ENCODE measurements around a stretch of chr20.

DNA sequence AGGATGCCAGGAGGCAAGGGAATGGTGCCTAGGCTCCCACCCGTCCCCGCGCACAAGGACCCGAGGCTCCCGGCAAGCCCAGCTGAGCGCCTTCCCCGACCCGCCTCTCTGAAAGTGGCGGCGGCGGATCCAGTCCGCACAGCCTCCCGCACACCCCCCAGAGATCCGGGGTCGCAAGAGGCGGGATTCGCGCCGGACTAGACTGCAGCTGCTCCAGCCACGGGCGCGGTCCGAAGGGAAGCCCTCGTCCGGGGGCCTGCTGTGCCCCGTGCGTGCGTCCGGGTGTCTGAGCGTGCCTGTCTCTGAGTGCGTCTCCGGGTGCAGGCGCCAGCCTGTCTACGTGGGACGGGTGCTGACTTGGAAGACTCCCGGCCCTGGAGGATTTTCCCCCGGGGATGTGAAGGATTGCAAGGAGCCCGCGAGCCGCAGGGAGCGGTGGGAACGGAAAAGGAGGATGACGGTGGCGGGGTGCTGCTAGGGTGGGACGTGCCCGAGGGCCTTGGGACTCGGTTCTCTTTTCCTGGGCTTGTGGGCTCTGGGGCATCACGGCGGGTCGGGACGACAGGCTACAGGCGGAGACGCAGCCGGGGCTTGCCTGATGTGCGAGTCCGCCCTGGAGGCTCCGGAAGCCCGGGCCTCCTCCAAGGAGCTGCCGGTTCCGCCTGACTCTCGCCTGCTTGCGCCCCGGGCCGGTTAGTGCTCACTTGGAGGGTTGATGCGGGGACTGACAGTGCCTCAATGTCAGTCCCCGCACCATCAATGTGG is 5.8 kb downstream of the MAFB start:
- PRO-cap, 2 experiments, result peak in 1 of 2 experiments; most common plus-strand start position 703 of the sequence (in 1); most common minus-strand start position 107 of the sequence (in 1)
- RAMPAGE, long total RNA, 4 experiments, result no peak in any of the 4 experiments

GRCh38 chr20:41003024-41004164 is 25.2 kb upstream of the TOP1 start:
- PRO-cap, 2 experiments, result no peak in any of the 2 experiments
- RAMPAGE, long total RNA, 4 experiments, result no peak in any of the 4 experiments

DNA sequence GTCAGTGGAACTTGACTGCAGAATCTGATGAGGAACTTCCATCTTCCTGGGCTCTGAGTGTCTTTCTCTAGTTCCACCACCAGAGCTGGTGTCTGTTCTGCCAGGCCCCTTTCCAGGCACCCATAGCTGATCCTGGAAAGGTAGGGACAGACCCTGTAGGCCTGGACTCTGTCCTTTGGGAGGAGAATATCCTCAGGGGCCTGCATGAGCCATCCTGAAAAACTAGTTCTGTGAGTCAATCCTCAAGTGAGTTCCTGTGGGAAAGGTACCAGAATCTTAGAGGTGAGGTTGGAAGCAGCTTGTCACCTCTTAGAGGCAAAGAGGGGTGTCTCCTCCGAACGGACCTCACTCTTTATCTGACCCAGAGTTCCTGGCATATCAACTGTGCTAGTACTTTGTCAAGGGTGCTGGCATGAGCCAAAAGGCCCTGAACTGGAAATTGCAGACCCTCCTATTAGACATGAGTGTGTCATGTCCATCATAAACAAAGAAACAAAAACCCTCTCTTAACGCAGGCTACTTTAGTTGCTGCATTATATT is 10.9 kb upstream of the TOP1 start:
- PRO-cap, 2 experiments, result no peak in any of the 2 experiments
- RAMPAGE, long total RNA, 4 experiments, result no peak in any of the 4 experiments

DNA sequence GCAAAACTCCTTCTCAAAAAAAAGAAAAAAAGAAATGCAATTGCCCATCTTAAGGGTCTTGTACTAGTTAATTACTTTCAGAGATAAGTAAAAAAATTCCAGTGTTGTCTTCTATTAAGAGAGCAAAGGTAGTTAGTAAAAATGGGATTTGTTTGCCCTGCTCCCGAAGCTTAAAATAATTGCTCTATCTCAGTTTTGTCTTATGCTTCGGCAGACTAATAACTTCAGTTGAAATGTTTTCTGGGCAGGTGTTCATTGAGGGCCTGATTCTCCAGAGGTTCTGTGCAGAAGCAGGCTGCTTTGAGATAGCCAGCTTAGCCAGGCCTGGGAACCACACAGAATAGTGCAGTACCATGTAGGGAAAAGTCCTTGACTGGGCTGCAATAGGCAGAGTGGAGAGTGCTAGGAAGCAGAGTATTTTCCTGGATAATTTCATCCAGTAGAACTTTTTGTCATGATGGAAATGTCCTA is 15.7 kb downstream of the TOP1 start:
- PRO-cap, 2 experiments, result no peak in any of the 2 experiments
- RAMPAGE, long total RNA, 4 experiments, result no peak in any of the 4 experiments

DNA sequence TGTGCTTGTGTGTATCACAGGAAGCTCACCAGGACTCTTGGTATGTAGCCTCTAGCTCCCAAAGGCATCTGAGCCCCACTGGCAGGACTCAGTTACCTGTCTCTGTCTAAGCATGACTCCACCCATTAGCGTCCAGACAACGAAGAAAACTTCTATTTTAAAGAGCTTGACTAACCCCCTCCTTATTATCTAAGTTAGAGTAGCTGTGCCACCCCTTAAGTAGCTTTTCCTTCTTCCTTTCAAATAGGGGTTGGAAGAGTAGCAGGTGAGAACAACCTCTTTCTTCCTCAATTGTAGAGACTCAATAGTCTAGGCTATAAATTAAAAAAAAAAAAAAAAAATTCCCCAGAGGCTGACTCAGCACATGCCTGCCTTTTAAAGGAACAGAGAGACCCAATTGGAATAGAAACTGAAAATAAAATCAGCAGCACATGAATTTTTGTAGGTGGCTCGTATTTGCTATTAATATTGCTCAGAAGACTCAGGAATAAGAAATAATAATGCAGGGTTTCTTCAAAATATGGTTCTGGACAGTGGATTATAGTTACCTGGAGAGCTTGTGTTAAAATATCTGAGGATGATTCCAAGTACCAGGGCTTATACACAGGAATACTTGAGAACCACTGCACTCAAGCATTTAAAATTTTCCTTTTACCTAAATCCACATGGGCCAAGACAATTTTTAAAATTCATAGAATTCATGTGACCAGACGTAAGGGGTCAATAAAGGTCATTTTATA is 19.3 kb downstream of the TOP1 start:
- PRO-cap, 2 experiments, result no peak in any of the 2 experiments
- RAMPAGE, long total RNA, 4 experiments, result no peak in any of the 4 experiments

DNA sequence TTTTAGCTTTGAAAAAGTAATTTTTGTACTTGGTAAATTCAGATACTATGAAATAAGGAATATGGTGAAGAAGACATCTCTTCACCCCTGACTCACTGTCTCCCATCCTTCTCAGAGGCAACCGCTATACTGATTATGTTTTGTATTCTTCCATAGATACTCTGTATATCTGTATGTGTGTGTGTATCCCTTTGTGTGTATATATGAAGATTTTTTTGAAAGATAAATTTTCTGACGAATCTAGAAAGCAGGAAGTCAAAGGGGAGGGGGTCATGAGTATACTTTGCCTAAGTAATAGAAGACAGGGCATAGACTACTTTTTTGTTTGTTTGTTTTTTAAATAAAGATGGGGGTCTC is 48.1 kb downstream of the TOP1 start:
- PRO-cap, 2 experiments, result no peak in any of the 2 experiments
- RAMPAGE, long total RNA, 4 experiments, result no peak in any of the 4 experiments

DNA sequence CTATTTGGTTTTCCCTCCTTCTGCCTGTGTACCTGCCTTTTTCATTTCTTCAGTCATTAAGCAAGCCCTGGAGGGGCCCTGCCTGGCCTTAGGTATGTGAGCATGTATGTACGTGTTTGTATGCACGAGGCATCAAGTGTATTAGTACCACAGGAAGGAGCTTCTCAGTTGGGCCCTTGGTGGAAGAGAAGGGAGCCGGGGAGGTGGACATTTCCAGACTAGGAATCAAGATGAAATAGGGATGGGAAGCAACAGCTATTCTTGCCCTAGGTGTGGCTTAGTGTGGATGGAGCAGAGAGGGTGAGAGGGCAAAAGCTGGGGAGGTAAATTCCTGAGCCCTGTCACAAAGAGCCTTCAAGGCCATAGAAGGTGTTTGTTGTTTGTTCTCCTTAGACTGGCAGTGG is 20.2 kb downstream of the PLCG1 start:
- PRO-cap, 2 experiments, result no peak in any of the 2 experiments
- RAMPAGE, long total RNA, 4 experiments, result no peak in any of the 4 experiments

DNA sequence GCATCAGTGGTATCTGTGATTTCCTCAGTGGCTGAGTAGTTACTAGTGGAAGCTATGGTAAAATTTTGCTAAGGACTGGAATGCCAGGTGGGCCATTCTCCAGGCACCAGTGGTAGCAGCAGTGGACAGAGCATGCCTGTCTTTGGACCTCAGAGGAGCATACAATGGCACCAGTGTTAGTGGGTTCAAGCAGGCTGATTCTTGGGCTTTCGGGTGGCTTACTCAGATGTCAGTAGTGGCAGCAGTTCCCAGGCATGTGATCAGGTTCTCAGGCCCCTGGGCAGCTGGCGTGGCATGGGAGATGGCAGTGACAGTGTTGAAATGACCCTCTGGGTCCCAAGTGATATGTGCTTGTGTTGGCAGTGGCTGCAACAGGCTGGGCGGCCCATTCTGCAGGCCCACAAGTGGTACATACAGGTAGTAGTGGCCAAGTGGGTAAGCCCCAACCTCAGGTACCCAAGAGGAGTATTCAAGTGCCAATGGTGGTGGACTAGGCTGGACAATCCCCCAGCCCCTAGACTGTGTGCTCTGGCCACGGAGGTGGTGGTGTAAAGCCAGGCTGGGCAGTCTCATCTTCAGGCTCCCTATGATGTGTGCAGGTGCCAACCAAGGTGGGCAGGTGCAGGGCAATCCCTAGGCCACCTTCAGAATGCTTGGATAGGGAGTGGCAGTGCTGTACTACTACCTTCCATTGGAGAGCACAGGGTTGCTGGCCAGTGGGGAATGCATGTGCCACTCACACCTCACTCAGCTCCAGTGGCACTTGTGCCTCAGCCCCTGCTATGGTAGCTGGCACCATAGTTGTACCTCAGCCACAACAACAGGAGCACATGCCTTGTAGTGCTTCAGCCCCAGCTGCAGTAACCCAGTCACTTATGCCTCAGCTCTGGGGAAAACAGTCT is 54.7 kb downstream of the PLCG1 start:
- PRO-cap, 2 experiments, result no peak in any of the 2 experiments
- RAMPAGE, long total RNA, 4 experiments, result no peak in any of the 4 experiments

DNA sequence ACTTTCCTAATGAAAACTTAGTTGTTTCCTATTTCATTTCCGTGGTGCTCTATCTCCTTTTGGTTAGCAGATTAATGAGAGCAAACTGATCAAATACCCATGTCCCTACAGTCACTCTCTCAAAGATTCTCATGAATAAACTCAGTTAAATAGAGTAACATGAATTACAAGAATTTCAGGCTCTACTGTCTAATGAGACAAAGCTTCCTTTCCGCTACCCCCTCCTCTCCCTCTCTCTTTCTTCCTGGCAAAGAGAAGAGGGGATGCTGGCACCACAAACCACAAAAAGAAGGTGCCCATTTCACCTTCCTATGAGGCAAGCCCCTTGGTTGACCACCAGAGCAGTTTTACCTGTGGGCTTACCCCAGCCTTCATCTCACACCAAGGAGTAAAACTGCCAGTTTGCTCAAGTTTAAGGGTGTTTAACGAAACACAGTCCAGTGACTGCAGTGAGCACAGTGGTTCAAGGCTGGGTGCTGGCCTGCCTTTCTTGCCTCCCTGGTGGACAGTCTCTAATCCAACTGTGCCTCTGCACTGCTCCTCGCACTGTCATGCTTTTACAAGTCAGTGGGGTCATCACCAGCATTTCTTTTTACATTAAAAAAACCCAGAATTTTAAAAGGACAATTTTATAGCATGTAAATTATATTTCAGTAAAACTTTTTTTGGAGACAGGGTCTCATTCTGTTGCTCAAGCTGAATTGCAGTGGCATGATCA is 16.0 kb downstream of the CHD6 start:
- PRO-cap, 2 experiments, result no peak in any of the 2 experiments
- RAMPAGE, long total RNA, 4 experiments, result no peak in any of the 4 experiments

DNA sequence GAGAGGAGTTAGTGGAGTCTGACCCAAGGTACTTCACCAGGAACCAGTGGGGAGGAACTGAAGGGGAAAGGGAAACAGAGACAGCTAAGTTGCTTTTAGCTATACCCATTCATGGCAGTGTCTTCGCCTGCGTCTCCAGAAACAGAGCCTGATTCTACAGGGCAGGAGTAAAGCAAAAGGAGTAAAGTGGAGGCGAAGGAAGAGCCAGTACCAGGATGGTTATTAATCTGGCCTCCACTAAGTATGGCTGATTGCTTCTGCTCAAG is 2.9 kb upstream of the CHD6 start:
- PRO-cap, 2 experiments, result no peak in any of the 2 experiments
- RAMPAGE, long total RNA, 4 experiments, result no peak in any of the 4 experiments

DNA sequence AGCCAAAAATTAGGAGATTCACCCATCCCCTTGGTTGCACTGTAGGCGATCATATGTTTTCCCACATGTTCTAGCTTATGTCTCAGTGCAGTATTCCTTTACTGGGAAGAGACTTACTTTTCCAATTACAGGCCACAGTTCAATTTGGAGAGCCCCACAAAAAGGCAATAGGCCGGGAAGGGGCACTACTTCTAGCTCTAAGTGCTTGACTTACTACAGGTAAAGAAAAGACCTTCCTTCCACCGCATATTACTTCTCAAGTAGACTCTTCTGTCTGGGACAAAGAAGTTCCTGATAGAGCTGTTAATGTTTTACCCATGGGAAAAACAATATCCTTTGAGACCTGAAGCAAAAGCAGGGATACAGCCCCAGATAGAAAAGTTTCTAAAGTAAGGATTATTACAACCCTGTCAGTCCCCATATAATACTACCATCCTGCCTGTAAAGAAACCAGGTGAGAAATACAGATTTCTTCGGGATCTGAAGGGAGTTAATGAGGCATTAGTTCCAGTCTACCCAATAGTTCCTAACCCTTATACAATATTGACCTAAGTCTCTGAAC is 70.1 kb upstream of the CHD6 start:
- PRO-cap, 2 experiments, result no peak in any of the 2 experiments
- RAMPAGE, long total RNA, 4 experiments, result no peak in any of the 4 experiments

GRCh38 chr20:43062271-43062658 is 127.4 kb downstream of the PTPRT start:
- PRO-cap, 2 experiments, result no peak in any of the 2 experiments
- RAMPAGE, long total RNA, 4 experiments, result no peak in any of the 4 experiments

DNA sequence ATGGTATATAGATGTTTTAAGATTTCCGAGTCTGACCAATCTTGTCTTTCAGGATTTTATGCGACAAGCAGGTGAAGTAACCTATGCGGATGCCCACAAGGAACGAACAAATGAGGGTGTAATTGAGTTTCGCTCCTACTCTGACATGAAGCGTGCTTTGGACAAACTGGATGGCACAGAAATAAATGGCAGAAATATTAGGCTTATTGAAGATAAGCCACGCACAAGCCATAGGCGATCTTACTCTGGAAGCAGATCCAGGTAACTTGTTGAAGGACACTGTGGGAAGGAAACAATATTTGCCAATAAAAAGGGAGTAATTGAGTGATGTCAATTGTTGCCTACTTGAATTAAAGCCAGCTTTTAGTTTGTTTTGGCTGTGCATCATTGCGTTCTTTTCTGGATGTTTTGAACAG is 2.3 kb downstream of the SRSF6 start:
- PRO-cap, 2 experiments, result no peak in any of the 2 experiments
- RAMPAGE, long total RNA, 4 experiments, result start-site peak on the plus strand in 2 of 4 experiments, centred at positions 217 to 222 of the sequence, 49 to 74 reads per replicate

- PRO-cap, 2 experiments, result no peak in any of the 2 experiments
- RAMPAGE, long total RNA, 4 experiments, result no peak in any of the 4 experiments
Measured at GRCh38 chr20:43462374-43463029, 4.8 kb downstream of the SRSF6 start.

- PRO-cap, 2 experiments, result no peak in any of the 2 experiments
- RAMPAGE, long total RNA, 4 experiments, result no peak in any of the 4 experiments
Measured at GRCh38 chr20:43463030-43464035, 5.6 kb downstream of the SRSF6 start.

- PRO-cap, 2 experiments, result no peak in any of the 2 experiments
- RAMPAGE, long total RNA, 4 experiments, result no peak in any of the 4 experiments
Measured at GRCh38 chr20:43508574-43509275, 1.2 kb downstream of the L3MBTL1 start.

DNA sequence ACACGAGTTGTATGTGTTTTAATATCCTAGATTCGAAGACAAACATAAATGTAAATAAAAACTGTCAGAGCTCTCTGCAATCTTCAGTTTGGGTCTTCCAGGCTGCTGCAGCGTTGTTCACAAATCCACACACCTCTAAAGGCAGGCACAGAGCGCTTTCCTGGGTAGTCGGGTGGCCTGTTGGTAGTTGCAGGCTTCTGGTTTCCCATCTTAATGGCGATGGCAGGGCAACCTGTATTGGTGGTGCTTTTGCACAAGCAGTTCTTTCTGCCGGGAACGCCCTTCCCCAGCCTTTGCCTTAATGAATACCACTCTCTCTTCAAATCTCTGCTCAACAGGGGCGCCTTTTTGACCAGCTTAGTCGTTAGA is 746 bp upstream of the IFT52 start:
- PRO-cap, 2 experiments, result no peak in any of the 2 experiments
- RAMPAGE, long total RNA, 4 experiments, result no peak in any of the 4 experiments

- PRO-cap, 2 experiments, result no peak in any of the 2 experiments
- RAMPAGE, long total RNA, 4 experiments, result no peak in any of the 4 experiments
Measured at GRCh38 chr20:43844685-43845437, 69.8 kb upstream of the TOX2 start.

DNA sequence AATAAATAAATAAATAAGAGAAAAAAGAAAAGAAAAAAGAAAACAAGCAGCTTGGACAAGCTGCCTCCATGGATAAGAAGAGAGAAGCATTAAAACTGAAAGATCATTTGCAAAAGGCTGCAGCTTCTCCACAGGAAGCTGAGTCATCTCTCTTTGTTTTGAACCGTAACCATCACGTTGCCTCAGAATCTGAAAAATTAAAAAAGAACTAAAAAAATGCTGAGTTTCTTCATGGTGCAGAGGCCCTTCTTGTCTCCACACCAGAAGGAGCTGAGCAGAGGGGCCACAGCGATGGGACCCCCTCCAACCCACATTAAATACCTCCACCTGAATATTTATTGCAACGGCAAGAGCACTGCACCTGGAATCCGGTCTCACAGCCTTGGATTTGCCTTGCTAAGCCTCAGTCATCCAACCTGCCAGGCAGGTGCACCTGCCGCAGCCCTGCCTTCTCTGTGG is 28.1 kb downstream of the TOX2 start:
- PRO-cap, 2 experiments, result no peak in any of the 2 experiments
- RAMPAGE, long total RNA, 4 experiments, result no peak in any of the 4 experiments

- PRO-cap, 2 experiments, result no peak in any of the 2 experiments
- RAMPAGE, long total RNA, 4 experiments, result no peak in any of the 4 experiments
Measured at GRCh38 chr20:44018122-44018999, 103.7 kb downstream of the TOX2 start.